ENCODE measurements around a stretch of chr21.

DNA sequence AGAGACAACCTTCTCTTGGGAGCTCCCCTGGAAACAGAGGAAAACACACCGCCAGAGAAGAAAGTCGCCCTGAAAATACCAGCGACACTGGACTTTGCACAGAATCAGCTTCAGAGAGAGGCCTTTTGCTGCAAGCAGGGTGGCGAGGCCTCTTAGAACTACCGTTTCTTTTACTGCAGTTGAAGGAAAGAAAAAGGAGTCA lies 74.5 kb upstream of the TIAM1 start:
- RRBS: no CpG with 5 or more reads among the region's 5 CpGs

DNA sequence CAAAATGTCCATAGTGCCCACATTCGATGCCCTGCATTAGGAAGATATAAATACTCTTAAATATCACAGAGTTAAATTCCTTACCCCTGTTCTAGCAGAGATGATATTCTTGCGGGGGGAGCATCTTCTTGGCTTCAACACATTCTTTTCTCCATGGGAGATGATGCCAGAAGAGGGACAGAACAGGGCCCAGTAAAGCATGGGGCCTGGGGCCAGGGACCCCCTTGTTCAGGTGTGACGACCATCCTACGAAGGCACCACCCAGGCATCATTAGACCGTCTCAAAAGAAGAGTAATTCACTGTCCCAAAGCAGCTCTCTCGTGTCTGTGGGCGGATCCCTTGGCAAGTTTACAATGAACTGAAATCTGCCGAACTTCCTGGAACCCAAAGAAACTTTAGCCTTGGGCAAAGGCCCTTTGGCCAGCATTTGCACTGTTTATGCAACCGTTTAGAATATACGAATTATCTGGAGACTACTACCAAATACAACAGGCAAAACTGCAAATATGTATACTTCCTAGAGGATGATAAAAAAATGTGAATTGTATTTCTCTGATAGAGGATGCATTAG lies 1.6 kb upstream of the SOD1 start:
- RRBS: no CpG with 5 or more reads among the region's 10 CpGs

DNA sequence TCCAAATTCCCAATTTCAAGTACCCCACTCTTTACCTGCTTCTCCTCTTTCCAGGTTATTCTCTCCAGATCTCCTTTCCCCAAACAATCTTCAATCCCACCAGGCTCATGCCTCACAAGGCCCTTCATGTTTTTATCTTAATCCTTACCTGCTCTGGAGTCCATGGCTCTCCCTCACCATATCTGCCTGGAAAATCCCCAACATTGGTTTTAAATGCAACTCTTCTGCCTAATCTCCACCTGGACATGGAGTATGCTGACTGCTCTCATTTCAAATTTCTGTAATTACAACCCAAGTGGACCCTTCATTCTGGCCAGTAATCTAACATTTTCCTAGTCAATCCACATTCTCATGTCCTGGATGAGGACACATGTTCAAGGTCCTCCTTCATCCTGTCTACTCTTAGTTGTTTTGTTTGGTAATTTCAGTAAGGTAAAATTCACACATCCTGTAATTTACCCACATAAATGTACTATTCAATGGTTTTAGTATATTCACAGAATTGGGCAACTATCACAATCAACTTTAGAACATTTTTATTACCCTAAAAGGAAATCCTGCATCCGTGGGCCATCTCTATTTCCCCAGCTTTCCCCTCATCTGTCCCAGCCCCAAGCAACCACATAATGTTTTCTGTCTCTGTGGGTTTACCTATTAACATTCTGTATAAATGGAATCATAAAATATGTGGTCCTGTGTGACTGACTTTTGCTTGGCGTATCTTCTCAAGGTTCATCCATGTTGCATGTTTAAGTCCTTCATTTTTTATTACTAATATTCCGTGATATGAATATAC lies 17.0 kb downstream of the SOD1 start:
- RRBS: no CpG with 5 or more reads among the region's 3 CpGs

DNA sequence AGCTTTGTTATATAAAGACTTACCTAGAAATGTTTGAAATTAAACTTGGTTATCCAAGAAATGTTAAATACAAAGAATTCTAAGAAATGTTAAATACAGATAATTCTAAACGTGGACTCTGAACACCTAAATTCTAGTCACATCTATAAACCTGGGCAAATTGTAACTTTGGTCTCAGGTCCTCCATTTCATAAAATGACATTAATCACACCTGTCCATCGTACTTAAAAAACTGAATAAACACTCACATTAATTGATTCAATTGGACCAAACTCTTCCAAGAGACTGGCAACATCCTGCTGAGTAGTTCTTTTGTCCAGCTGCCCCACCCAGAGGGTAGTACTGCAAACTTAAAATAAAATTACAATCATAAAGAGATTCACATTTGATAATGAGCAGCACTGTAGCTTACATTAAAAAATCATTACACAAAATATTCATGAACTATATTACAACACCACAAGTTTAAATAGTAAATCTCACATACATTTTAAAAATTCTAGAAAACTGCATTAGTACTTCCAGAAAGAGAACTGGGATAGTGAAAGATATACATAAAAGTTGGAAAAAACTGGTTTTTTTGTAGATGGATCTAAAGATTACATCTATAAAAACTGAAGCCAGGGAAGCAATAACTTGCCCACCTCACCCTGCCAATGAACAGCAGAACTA lies 32.7 kb downstream of the SOD1 start:
- RRBS: no CpG with 5 or more reads among the region's 2 CpGs

- RRBS: no CpG with 5 or more reads among the region's 10 CpGs
Observed at GRCh38 chr21:31898835-31899450, 26.1 kb downstream of the HUNK start.

GRCh38 chr21:32246427-32246889 lies 32.4 kb downstream of the MIS18A start:
- RRBS: no CpG with 5 or more reads among the region's 5 CpGs

- RRBS: no CpG with 5 or more reads among the region's 6 CpGs
Observed at GRCh38 chr21:32256750-32257234, 22.1 kb downstream of the MIS18A start.

- RRBS: no CpG with 5 or more reads among the region's 5 CpGs
Observed at GRCh38 chr21:32377033-32377636, 15.7 kb downstream of the URB1 start.

- RRBS: no CpG with 5 or more reads among the region's 11 CpGs
Observed at GRCh38 chr21:32457321-32457949, 44.9 kb downstream of the EVA1C start.

DNA sequence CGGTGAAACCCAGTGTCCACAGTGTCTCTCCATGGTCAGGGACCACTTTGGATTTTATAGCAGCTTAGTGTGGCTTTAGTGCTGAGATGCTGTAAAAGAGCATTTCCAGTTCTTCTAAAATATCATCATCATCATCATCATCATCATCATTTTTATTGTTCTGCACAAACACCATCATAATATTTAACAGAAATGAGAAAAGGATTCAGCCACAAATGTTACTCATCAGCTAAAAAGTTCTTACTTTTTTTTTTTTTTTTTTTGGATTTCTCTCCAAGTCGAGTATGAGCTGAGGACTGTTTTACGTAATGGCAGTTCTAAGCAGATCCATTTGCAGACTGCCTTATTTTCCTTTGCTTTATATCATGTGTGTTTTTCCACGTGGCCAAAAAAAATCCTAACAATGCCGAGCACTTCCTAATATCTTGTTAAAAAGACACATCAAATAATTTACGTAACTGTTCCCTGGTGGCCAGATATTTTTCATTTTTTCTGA lies 62.8 kb downstream of the EVA1C start:
- RRBS: no CpG with 5 or more reads among the region's 6 CpGs

DNA sequence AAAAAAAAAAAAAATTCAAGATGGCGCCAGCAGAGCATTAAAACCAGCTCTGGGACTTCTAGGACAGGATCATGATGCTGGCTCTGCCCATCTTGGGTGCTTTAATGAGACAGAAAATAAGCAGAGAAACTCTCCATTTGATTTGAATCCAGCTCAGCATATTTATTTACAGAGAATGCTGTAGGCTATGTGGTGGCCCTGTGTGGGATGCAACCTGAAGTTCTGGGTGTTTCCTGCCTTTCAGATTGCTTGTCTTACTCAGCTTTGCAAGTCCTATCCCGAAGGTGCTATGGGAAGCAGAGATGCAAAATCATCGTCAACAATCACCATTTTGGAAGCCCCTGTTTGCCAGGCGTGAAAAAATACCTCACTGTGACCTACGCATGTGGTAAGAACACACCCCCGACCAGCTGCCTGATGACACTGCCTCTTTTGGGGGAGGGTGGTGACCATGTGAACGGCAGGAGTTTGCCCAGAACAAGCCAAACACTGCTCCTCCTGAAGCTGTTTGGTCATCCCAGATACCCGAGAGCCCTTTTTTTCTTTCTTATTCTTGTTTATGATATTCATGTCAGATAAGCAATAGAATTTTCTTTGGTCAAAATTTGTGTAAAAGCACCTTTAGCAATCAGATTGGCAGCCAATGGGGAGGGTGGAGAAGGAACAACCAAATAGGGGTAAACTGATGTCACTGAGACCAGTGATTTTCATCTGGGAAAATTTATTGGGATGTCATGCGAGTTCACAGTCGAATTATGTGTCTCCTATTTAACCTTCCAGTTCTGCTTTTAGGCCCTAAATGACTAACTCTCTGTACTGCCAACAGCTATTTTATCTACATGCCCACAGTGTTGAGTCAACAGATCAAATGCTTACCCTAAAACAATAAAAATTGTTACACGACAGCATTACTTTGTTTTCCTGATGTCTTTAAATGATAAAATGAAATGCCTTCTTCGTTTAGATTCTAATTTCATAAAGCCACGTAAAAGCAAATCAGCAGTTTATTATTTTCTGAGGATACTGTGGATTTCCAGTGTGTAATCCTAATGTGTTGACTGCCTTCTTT lies 82.6 kb downstream of the EVA1C start:
- RRBS: no CpG with 5 or more reads among the region's 13 CpGs

- RRBS: no CpG with 5 or more reads among the region's 18 CpGs
Observed at GRCh38 chr21:32514496-32515344, 70.6 kb downstream of the TCP10L start.

- RRBS: no CpG with 5 or more reads among the region's 17 CpGs
Observed at GRCh38 chr21:32520891-32522095, 64.0 kb downstream of the TCP10L start.

GRCh38 chr21:32604271-32604959 lies 7.8 kb downstream of the CFAP298 start:
- RRBS: no CpG with 5 or more reads among the region's 13 CpGs

DNA sequence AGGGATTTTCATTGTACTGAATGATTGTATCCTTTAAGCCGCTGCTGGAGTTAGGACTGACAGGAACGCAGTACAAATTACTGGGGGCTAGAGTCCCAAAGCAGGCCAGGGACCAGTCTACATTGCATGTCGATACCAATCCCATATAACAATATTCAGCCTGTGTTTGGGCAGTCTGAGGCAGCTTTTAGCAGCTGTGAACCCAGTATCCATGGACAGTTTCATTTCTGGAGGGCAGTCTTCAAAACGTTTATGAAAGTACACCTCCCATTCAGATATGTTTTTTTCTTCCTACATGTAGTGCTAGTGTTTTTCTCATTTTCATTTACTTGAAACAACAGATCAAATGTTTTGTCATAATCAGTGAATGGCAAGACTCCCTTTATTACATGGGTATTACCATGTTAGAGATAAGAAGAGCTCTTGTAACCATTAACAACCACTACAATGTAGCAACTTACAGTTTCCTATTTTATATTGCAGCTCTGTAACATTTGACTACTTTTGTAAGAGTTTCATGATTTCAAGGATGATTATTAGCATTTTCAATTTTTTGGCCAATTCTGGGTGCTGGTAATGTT lies 4.0 kb upstream of the SYNJ1 start:
- RRBS: no CpG with 5 or more reads among the region's 4 CpGs

DNA sequence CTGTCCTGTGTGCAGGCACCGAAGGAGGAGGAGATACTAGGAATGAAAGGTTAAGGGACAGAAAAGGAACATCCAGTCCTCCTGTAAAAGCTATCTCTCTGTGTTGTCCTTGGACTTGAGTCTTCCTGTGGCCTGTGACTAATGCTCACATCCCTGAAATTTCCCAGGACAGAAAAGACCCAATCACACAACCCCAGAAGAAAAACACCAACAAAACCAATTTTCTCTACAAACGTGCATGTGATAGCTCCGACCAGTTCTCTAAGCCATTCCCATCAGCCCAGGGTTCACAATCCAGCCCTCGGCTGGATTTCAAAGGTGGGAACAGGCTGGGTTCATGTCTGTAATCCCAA lies 104.3 kb upstream of the C21orf62 start:
- RRBS: no CpG with 5 or more reads among the region's 4 CpGs

GRCh38 chr21:33198698-33199188 lies 31.0 kb upstream of the IFNAR2 start:
- RRBS: no CpG with 5 or more reads among the region's 6 CpGs

DNA sequence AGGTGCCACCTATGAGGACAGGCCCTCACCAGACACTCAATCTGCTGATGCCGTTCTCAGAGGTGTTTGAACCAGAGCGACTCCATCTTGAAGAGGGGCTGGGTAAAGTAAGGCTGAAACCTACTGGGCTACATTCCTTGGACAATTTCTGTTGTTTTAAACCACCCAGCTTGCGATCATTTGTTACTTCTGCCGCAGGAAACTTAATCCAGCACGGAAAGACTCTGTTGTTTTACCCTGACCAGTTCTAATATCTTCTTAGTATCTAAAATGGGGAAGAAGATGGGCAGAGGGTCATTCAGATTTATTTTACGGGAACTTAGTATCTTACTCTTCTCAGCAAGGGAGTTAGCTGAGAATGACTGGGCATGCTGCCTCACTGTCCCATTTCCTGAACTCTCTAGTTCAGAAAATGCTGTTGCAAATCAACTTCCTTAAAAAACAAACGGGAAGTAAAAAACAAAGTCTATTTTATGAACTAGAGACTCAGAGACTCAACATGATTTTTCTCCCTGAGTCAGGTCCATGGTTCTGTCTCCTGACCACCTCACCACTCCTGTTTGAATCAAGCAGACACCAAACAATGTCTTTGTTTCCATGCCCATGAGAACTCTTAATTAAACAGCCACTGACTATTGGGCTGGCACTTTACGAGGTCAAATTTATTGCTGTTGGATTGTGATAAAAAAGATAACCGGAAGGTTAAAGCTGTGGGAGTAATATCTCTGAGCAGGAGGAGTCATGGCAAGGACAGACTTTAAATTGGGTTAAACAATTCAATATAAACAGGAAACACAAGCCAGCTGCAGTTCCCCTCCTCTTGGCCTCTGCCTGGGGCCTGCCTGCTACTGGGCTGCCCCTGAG lies 23.8 kb upstream of the IFNAR1 start:
- RRBS: no CpG with 5 or more reads among the region's 9 CpGs

GRCh38 chr21:33402124-33403179 lies 761 bp upstream of the IFNGR2 start:
- RRBS: 3% methylated on average over 3 of the region's 51 CpGs

DNA sequence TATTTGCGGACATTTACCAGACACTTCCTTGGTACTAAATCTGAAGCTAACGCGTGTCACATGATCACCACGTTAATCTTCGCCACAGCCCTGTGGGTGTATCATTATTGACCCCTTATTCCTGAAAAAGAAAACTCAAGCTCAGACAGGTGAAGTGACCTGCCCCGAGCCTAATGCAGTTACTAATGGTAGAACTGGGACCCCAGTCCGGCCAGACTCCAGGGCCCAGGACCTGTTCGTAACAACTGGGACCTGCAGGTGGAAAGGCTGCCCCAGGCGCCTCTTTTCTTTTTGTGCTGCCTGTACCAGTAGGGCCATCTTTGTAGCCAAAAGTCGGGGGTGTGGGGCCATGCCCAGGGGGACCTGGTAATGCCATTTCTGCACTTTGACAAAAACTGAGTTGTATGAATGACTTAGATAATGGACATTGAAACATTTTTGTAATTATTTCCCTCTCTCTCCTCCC lies 11.2 kb downstream of the IFNGR2 start:
- RRBS: no CpG with 5 or more reads among the region's 10 CpGs

All from GM19239 (cell line).